Placental epithelial cell (primary cell): ENCODE measurements around the gene MNX1.

DNA sequence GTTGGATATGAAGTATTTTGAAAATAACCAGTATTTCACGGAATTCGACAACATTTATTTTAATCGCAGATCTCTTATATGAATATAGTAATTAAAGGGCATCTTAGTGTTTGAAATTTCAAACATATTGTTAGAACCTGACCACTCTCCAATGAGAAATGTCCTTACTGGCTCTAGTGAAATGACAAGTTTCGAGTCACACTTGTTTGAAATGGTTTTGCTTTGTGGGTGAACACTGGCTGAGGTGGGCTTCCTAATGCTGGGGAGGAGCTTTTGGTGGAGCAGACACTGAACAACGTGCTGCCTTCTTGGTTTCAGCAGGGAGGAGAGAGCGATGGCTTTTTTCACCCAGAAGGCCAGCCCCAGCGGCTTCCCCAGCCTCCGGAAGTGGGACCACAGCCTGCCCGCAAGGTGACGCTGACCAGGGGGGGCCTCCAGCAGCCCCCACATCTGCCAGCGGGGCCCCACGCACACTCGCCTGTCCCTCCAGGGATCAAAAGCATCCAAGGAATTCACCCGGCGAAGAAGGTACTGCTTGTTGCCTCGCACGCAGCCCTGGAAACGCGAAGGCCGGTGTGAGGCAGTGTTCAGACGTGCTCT lies 48.7 kb downstream of the SHH start:
- CAGE, long polyA plus RNA = no peak

- CAGE, long polyA plus RNA = no peak
Observed at GRCh38 chr7:155805367-155805935, 6.8 kb downstream of the SHH start.

GRCh38 chr7:155918994-155919412 lies 106.7 kb upstream of the SHH start:
- CAGE, long polyA plus RNA = no peak

- CAGE, long polyA plus RNA = no peak
Observed at GRCh38 chr7:155960756-155961570, 148.7 kb upstream of the SHH start.

DNA sequence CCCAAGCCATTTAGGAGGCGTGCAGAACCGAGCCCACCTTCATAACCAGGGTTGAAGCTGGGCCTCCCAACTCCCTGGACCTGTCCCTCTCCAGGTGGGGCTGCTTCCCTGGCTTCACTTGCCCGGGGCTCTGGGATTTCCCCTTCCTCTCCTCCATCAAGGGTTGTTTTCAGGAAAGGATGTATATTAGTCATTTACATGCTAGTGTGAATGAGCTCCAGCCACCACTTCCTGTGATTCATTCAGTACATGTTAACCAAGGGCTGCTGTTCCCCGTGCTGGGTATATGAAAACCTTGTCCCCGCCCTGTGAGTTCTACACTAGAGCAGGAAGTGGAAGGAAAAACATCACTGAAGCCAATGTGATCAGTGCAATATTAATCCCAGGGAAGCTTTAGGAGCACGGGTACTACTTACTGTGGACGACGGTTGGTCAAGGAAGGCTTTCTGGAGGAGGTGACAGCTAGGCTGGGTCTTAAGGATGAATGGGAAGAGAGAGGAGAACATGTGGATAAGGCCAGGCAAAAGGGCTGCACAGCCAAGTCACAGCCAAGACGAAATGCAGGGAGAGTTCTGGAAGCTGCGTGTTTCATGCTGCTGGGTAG lies 150.1 kb upstream of the SHH start:
- CAGE, long polyA plus RNA = no peak

DNA sequence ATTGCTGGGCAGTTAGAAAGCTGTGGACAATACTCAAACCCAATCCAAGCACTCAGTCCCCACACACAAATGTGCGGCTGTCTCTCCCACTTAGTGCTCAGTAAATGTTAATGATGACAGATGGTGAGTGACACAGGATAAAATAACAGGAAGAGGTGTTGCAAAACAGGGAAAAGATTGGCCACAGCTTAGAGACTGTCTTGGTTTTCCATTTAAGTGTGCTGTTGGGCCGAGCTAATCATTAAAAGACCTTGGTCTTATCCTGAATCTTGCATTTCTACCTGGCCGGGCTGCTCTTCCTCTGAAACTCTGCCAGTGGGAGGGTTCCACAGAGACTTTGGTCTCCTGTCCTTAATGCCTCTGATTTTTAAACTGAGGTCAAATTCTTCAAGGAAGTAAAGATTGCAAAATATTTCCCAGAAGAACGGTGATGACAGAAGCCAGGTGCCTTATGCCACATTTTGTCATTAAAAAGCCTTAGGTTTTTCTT lies 113.1 kb upstream of the RNF32 start:
- CAGE, long polyA plus RNA = no peak

- CAGE, long polyA plus RNA = no peak
Observed at GRCh38 chr7:156602855-156603359, 37.7 kb upstream of the RNF32 start.

- CAGE, long polyA plus RNA = no peak
Observed at GRCh38 chr7:156614359-156615433, 25.9 kb upstream of the RNF32 start.

DNA sequence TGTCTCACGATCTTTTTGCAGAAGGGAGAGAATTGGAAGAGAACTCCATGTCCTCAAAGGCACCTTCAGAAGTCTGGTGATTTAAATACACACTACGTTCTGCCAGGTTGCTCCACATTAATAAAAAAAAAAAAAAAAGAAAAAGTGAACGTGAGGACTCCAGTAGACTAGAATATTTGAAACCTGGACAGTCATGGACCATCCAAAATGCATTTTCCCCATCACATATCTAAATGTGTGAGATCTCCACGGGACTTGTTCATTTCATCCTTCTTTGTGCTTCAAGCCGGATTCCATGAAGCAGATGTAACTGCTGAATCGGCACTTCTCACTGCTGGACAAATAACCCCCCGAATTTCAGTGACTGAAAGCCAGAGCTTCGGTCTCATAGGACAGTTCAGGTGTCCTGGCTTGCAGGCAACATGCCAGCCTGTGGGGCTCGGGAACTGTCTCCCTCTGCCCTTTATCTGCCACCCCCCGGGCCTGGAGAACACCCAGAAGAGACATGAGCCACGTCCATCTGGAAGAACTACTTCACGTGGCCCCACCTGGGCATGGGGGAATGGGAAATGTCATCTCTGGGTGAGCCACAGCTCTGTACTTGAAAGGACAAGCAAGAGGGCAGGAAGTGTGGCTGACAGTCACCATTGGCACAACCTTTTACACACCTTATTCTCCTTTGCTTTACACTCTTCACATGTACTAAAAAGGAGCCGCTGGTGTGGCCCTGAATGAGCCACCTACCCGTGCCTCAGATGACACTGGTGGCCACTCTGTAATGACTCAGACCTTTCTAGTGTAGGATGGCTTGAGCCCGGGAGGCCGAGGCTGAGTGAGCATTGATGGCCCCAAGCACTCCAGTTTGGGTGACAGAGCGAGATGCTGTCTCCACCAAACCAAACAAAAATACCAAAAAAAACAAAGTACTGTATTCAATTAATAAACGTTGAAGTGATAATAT lies 33.5 kb downstream of the RNF32 start:
- CAGE, long polyA plus RNA = no peak

- CAGE, long polyA plus RNA = no peak
Observed at GRCh38 chr7:156829532-156830540, 63.1 kb downstream of the LMBR1 start.

DNA sequence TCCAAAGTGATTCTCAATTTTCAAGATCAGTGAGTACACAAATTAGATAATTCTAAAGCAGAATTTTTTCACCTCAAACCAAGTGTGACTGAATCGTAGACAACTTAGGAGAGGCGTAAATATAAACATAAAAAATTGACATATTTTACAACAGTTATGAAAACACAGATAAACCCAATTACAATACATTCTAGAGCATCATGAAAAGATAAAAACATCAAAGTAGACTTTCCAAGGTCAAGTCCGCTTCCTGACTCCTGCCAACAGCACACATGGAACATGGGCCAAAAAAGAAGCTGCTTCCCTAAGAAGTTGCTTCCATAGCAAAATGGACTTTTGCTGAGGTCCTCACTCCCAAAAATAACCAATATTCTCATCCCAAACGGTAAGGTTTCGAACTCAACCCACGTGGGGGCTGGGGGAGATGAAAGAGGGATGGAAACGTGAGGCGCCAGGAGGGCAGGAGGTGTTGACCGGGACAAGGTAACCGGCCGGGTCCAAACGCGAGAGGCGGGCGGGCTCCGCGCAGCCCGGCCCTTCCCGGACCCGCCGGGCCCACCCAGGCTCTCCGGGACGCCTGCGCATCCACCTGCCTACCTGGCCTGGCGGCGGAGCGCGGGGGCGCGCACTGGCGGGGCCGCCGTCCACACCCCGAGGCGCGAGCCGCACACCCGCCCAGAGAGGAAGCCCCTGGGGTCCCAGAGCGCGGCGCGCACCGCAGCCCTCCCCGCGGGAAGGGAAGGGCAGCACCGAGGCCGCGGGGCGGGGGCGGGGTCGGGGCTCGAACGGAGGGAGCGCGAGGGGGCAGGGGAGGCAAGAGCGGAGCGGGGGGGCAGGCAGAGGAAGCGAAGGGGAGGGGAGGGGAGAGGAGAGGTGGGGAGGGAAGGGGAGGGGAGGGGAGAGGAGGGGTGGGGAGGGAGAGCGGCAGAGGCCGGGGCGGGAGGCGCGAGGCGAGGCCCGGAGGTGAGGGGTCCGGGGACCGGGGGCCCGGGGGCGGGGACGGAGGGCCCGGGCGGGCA lies 801 bp downstream of the LMBR1 start:
- CAGE, long polyA plus RNA = no peak

DNA sequence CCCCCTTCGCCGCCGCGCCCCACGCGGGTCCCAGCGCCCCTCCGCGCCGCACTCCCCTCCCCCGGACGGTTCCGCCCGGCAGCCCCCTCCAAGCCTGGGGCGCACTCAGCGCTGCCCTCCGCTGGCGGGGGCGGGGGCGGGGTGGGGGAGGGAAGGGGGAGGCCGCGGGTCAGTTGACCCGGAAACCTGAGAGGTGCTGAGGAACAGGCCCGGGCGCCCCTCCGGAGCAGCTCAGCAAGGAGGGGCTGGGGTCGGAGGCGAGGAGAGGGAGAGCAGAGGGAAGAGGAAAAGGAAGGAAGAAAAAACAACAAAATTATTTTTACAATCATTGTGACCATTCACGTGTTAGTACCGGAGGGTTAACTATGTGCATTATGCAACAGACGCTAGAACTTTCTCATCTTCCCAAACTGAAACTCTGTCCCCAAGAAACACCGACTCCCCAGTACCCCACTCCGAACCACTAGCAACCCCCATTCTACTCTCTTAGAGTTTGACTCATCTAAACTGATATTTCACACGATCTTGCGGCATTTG lies 9.9 kb downstream of the MNX1 start:
- CAGE, long polyA plus RNA = no peak

DNA sequence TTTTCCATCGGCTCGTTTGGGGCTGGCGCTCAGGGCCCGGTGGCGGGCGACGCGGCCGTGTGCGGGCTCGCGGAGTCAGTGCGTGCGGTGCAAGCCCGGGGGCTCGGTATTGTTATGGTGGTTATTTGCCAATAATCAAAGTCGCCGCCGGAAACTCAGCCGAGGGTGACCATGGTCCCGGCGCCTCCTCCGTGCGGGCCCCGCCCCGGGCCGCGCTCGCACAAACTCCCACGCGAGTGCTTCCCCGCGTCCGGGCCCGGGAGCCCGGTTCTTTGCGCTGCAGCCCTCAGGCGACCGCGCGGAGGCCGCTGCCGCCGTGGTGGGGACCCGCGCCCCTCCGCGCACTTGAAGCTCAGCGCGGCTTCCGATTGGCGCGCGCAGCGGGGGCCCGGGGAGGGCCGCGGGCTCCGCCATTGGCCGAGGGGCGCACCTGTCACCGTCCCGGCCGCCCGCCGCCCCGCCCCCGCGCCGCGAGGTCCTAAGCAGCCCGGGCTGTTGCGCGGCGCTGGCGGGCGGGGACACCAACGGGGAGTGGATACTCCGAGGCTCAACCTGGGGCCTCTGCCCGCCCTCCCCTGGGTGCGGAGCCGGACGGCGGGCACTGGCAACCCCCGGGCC lies at the start of gene MNX1:
Gene MNX1 (minus strand): TSS at position 321 of the 618 bp plus-strand sequence.
- CAGE, long polyA plus RNA = no peak

DNA sequence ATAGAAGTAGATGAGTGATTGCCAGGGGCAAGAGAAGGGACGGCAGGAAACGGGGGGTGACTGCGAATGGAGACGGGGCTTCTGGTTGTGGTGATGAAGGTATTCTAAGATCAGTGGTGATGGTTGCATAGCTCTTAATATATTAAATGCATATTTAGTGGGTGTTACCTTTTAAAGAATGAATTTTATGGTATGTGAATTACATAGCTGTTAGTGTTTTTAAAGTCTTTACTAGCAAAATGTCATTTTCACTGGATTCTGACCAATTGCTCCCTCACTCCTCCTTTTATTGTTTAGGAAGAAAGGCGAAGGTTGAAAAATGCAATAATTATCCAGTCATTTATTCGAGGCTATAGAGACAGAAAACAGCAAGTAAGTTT lies 30.0 kb downstream of the UBE3C start:
- CAGE, long polyA plus RNA = no peak

DNA sequence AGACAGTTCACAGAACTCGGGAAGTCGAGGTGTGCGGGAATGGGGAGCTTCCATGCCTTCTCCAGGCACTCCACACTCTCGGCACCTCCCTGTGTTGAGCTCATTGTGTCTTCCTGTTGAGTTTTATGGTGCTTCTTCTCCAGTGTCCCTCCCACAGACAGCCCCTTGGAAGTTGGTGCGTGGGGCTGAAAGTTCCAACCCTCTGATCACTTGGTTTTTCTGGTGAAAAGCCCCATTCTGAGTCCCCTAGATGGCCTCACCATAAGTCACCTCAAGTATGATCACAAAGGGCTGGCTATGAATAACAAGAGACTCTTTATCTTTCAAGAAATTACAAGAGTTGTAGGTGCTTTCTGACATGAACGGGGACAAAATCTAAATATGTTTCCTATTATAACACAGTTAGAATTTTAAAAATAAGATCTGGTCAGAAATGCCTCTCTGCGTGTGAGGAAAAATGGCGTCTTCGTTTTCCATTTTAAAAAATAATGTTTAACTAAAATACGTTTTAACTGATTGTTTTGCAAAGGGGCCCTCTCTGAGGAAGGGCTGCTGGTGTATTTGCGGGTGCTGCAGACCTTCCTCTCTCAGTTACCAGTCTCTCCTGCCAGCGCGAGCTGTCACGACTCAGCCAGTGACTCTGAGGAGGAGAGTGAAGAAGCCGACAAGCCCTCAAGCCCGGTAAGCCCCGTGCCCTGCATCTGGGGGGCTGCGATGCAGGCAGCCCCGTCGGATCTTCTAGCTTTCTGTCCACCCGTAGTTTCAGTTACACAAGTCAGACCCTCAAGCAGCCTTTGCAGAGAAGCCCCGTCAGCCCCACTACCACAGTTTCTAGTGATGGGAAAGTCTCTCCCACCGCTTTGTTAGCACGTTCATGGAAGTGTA lies 44.9 kb downstream of the UBE3C start:
- CAGE, long polyA plus RNA = no peak

DNA sequence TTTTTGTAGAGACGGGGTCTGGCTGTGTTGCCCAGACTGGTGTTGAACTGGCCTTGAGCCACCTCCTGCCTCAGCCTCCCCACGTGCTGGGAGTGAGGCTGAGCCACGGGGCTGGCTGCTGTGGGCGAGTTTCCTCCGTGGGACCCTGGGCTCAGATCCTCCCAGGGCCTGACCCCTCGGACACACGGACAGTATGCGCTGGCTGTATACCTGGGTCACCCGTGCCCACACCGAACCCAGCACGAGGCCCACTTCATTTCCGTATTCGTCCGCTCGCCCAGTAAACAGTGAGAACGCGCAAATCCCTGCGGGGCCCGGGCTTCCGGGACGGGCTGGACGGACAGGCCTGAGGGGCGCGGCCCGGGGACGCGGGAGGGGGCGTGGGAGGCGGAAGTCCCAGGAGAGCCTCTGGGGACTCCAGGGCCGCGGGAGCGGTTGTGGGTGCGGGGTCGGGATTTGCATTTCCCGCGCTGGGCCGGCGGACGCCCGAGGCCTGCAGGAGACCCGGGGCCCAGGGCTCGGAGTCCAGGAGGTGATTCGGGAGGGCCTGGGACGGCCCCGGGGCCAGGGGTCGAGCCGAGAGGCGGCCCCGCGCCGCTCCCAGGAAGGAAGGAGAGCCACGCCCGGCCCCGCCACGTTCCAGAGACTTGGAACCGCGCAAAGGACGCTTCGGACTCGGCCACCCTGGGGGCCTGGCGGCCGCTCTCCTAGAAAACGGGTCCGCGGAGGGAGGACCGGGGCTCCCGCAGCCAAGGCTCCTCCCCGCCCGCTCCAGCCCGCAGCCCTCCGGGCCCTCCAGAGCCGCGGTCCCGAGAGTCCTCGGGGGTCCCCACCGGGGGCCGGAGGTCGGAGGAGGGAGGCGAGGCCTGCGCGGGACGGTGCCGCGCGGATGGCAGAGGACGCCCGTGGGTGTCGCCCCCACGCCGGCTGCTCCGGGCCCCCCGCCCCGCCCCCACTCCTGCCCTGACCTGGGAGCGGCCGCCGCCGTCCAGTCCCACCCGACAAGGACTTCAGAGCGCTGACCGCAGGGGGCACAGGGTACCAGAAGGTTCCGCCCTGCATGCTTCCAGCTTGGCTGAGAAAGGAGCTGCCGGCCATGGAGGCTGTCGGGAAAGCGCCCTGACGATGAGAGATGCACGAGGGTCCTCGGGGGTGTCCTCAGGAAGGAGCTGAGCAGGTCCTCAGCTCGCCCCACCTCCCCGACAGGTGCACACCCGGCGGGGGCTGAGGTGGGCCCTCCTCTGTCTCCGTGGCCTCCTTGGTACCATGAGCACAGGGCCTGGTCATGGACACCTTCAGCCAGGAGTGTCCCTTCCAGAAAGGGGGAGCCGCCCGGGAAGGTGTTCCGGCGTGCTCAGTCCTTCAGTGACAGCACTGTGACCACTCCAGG lies 57.4 kb upstream of the DNAJB6 start:
- CAGE, long polyA plus RNA = no peak

DNA sequence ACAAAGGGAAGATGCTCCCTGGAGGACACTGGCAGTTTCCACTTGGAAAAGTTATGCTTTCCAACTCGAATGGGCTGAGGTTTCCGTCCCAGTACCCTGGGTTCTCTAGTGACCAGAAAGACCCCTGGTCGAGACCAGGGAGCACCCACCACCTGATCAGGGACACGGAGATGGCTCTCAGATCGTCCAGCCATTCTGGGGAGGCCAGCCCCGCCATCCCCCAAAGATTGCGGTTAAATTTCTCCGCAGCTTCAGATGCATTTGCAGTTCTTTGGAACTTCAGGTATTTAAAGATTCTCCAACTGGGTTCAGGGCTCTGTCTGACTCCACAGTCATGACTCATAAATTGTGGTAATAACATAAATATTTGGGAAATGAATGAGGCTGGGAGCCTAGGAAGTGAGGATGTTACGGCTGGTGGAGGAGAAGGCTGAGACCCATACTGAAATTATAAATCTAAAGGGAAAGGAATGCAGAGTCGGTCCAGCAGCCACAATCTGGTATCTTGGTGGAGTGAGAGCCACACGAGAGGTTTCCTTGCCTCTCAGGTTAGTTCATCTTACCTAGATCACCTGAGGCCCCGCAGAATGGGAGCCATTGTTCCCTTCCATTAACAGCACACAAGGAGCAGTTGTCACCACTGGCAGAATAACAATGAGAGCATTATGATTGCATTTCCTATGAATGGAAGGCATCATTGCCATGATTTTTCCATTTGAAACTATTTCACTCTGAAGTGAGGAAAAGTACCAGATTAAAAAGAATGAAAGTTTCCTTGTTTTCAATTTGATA lies 26.7 kb upstream of the DNAJB6 start:
- CAGE, long polyA plus RNA = no peak

DNA sequence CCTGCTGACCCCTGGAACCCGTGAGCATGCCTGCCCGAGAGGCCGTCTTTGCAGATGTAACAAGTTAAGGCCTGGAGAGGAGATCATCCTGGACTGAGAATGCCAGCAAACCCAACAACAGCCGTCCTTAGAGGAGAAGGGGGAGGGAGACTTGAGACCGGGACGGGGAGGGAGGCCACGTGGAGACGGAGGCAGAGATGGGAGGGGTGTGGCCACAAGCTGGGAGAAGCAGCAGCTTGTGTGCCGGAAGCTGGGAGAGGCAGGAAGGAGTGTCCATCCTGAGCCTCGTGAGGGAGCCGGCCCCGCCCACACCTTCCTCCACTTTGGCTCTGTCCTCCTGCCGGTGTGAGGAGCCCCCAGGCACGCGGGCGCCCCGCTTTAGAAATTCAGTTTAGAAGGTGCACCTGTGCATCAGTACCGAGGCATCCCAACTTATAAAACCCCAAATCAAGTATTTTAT lies 95.7 kb downstream of the DNAJB6 start:
- CAGE, long polyA plus RNA = no peak

DNA sequence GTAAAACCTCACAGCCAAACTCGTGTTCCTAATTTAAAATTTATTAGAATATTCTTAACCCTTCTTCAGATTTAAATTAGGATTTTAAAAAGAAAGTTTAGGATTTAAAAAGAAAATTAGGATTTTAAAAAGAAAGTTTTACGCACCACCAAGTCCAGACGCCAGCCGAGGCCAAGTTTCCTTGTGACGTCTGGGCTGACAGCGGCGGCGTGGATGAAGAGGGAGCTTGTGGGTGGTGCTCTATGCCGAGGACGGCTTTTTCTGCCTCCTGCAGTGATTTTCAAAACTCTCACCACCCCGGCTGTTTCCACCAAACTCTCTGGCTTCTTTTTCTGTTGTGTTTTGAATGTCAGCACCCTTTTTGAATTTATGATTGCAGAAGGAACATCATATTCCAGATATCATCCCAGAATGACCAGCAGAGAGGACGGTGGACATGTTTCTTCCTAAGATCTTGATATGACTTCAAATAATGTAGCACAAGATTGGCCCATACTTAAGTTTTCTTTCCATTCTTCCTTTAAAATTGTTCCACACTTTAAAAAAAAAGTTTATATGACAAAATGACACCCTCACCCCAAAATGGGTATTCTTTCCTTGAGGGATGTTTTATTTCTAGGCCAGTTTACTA lies 253.0 kb downstream of the DNAJB6 start:
- CAGE, long polyA plus RNA = no peak

GRCh38 chr7:157797357-157797856 lies 460.6 kb downstream of the DNAJB6 start:
- CAGE, long polyA plus RNA = no peak